Cardiac atrium fibroblast (primary cell): ENCODE data around the genes EEF1AKMT3 and CTDSP2.

- RAMPAGE, long total RNA = no peak
Observed at GRCh38 chr12:56770749-56771076, 7.6 kb downstream of the HSD17B6 start.

DNA sequence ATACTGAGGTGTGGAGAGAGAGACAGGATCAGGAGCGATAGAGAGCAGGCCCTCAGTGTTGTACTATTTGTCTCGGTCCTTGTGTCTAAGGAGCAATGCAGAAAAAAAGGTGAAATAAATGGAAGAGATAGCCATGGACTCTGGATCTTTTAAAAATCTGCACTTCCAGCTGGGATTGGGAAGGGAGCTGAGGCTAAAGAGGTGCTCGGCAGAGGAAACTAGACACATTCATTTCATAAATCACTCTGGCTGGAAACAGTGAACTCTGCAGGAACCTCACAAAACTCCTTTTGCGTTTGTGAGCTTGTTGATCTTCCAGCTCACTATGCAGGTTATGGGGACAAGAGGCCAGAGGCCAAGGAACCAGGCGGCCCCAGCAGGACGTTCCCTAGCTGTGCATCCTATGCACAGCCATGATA, 2.3 kb downstream of the GPR182 start:
- RAMPAGE, long total RNA = no peak

DNA sequence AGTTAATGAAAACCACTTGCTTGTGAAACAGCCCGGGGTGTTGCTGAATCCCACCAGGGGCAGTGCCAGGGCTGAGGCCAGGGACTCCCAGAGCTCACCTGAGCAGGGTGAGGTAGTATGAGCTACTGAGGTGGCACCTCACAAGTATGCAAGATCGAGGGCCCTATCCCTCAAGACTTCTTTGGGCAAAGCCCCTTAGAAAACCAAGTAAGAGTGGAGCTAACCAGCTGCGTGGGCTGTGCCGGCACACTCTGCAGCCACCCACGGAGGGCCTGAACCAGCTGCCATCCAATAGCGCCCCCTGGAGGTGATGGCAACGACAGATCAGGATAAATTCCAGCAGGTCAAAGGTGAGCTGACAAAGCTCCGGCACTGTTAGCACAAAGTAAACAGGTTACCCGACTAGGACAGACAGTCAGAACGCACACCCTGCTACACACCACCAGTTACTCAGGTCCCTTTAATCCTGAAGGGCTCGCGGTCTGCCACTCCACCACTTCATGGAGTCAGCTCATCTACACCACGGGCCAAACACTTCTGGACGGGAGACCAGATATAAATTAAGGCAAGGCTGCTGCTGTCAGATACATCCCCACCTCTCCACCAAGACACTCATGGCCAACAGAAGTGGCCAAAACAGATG, 4.9 kb downstream of the ZBTB39 start:
- RAMPAGE, long total RNA = no peak

DNA sequence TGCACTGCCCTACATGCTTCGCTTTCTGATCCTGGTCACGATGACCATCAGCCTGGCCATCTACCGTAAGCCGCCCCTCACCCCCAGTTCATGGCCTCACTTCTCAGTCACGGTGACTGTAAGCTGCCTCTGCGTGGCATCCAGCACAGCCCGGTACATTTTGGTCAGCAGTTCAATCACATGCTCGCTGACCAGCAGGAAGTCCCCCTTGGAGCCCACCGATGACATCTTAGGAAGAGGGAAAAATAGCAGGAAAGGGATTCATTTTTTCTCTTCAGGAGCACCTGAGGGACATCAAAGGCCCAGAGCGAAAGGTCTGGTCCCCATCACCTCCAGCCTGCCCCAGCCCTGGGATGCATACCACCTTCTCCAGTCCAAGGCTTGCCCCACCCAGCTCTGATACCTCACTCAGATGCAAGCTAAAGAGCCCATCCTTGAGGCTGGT, 12.7 kb upstream of the TAC3 start:
- RAMPAGE, long total RNA = no peak

DNA sequence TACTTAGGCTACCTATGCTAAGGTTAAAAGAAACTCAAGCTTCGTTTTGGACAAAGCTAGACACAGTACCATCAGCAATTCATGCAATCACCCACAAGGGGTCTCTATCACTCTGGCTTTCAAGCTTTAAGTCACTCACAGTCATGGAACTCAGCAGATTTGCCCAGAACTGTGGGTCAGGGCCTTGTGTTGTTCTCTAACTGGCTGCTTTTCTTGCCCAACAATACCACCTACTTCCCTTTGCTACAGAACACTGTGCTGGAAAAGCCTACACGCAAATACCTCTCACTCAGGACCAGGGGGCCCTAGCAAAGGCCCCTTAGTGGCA, 9.1 kb downstream of the NEMP1 start:
- RAMPAGE, long total RNA = no peak

DNA sequence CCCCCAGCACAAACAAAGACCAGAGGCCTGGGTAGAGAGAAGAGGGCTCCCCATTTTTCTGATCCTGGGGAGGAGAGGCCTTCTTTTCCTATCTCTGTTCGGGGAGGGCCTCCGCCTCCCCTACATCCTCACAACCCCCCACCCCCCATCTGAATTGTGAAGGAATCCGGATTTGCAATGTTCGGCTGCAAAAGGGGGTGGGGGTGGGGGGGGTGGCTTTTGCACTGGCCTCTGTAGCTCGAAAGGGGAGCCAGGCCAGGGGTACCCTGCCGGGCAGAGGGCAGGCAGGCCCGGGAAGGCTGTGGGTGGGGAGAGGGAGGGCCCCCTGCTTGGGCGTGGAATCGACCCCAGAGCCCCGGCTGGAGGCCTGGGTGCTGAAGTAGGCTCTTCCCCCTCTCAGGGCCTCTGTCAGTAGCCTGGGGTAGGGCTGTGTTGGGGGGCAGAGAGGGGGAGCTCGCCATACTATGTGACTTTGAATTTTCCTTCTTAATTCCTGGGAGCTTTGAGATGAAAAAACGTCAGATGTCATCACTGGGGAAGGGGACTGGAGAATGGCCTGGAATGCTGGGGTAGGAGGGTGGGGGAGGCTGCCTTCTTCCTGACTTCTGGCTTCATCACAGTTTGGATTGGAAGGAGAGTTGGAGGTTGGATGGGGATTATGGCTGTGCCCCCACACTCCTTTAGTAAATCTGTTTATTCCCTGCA, 1.1 kb downstream of the LRP1 start:
- RAMPAGE, long total RNA = no peak

DNA sequence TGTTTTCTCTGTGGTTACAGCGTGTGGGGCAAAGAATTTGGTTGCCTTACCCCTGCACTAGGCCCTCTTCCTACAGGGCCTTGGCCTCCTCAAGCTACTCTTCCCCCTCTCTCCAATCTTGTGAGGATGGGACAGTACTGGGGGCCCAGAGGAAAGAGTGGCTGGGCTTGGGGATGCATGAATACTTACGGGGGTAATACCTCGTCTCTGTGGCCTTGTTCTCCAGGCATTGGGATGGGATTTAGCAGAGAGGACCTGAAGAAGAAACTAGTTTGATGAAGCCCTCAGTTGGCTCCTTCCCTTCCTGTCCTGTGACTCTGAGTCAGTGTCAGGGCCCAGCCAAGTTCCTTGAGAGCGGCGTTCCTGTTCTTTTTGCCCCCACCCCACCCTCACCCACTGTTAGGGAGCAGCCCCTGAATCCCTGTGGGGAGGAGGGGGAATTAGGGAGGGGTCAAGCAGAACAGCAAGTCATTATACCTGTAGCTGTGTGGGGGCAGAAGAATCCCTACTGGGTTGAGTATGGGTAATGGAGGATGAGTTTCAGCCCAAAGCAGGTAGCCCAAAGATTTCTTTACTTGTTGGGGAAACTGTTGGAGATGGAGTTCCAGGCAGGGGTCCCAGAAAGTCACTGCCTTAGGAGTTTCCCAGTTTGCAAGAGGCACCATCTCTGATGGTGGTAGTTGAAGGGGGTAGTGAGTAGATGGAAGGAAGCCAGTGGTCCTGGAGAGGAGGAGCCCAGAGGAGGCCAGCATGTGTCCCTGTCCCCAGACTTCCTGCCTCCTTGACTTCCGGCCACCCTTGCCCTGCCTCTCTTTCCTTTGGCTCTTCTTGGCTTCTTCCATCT, 24.5 kb downstream of the LRP1 start:
- RAMPAGE, long total RNA = no peak

- RAMPAGE, long total RNA = no peak
Observed at GRCh38 chr12:57160627-57161225, 32.4 kb downstream of the LRP1 start.

DNA sequence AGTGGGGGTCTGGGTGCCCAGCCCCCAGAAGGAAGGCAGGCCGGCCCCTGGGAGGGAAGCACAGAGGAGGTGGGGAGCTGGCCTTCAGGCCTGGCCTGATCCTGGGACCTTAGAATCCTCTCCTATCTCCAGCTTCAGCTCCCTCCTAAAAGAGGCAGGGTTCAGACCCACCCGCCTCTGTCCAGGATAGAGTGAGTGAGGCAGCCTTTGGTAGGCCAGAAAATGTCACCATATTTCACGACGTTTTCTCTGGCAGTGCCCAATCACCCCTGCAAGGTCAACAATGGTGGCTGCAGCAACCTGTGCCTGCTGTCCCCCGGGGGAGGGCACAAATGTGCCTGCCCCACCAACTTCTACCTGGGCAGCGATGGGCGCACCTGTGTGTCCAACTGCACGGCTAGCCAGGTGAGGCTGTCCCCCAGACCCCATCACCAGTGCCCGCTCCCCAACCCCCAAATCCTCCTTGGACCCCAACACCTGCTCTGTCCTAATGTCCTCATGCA, 16.9 kb upstream of the NXPH4 start:
- RAMPAGE, long total RNA = no peak

DNA sequence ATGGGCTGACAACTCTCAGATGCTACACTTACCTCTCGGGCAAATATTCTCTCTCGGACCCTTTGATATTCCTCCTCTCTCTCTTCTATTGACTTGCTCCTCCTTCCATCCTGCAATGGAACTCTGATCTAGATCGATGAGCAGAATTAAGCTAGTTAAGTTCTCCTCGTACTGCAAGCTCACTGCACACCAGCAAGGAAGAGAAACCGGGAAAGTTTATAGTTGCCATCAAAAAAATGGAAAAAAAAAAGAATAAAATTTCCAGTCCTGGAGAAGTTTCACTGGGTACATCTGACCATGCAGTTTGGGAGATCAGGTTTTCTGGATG, 41.5 kb upstream of the STAC3 start:
- RAMPAGE, long total RNA = no peak

DNA sequence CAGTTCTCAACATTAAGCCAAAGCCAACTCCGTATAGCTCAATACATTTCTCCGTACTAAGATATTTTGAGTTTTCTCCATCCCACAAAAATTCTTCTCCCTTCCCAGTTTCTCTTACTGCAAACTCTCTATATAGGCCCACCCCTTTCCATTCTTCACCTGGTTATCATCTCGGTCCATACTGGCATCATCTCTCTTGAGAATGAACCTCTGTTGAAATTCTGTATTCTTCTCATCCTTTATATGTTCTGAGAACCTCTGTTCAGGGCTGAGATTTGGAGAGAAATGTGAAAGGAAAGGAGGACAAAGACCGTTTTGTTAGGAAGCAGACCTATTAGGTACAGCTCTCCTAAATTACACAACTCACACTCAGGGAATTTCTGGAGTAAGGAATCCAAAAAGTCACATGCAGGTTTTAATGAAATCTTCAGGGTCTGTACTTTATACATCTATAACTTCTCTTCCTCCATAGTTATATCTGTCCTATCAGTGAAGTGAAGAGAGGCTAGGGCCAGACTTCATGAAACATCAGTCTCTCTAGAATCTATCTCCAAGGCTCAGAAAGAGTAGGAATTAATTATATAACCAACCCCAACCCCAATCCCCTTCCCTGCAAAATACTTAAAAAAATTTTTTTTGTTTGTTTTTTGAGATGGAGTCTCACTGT, 44.4 kb upstream of the STAC3 start:
- RAMPAGE, long total RNA = no peak

- RAMPAGE, long total RNA = no peak
Observed at GRCh38 chr12:57341625-57342912, 88.8 kb downstream of the R3HDM2 start.

DNA sequence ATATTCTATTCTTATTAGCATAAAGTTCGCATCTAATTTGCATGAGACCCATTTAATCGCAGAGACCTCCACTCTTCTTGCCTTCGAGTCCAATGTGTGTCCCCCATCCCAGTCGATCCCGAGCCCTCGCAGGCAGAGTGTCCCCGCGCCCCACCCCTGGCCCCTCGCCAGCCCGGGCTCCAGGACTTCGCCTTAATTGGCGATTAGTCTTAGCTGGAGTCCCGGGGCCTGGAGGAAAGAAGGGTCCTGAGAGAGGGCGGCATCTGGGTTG, 552 bp upstream of the ARHGEF25 start:
- RAMPAGE, long total RNA = no peak

- RAMPAGE, long total RNA = no peak
Observed at GRCh38 chr12:57744250-57744952, 438 bp upstream of the TSPAN31 start.

- RAMPAGE, long total RNA = no peak
Observed at GRCh38 chr12:57750941-57751426, 1.1 kb downstream of the CDK4 start.

GRCh38 chr12:57764684-57765000, 2.2 kb downstream of the CYP27B1 start:
- RAMPAGE, long total RNA = no peak

DNA sequence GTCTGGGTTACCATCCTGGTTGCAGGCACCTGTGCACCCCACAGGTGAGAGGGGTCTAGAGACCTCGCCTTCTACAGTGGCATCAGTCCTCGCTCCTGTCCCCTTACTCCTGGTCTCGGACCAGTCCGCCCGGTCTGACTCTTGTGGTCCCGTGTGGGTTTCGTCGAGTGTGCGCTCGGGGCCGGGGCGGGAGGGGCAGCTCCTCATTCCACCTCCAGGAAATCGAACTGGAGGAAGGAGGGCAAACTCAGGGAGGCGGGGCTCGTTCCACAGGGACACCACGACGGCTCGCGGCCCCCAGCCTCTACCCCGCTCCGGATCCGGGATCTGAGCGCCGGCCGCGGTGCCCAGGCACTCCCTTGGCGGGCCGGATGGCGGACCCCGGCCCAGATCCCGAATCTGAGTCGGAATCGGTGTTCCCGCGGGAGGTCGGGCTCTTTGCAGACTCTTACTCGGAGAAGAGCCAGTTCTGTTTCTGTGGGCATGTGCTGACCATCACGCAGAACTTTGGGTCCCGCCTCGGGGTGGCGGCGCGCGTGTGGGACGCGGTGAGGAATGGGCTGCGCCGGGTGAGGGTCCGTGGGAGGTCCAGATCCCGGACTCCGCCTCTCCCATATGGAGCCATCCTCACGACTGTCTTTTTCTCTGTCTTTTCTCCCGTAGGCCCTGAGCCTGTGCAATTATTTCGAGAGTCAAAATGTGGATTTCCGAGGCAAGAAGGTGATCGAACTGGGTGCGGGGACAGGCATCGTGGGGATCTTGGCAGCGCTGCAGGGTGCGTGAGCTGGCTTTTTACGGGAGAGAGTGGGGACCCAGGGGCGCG, at the start of gene EEF1AKMT3:
TSS of gene EEF1AKMT3 (plus strand) at position 261 of the 823 bp plus-strand sequence.
- RAMPAGE, long total RNA = start-site peak on the plus strand centred at position 275 of the sequence, 76 bp wide, 25 and 5 reads in 2 replicates

DNA sequence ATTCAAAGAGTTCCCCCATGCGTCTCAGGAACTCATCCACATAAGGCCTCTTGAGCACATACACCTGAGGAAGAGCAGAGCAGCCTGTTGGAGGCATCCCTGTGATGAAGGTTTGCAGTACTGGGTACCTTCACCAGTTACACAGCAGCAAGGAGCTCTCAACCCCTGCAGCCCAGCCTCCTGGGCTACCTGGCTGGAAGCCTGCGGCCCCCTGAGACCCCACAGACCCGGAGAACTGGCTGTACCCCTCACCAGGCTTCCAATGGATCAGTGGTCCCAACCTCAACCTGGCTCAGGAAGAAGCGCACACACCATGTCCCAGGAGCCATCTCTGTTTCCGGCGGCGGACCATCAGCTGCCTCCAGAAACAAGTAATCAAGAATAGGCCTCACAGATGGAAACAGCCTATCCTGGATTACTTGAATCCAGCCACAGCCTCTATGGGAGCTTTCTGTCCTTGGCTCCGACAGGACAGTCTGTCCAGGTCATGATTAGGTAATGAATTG, 5.8 kb upstream of the AVIL start:
- RAMPAGE, long total RNA = no peak

DNA sequence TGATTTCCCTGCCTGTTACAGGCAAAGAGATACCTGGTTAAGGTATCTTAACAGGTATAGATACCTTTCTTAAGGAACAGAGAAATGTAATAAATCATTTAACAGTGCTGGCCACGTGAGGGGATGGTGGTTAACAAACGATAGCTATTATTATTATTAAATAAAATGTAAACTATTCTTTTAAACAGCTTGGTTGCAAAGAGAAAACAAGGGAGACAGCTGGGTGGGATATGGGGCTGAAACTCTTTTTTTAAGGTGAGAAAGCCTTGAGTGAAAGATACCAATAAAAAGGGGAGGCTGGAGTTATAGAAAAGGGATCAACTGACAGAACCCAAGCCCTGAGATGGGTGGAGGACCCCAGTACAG, 7.4 kb upstream of the AVIL start:
- RAMPAGE, long total RNA = no peak

GRCh38 chr12:57846332-57847102, at the start of gene CTDSP2:
CTDSP2 (minus strand) TSS chr12:57846729.
- RAMPAGE, long total RNA = no peak